UCH-1 (cell line): ENCODE measurements around a stretch of chr11.

DNA sequence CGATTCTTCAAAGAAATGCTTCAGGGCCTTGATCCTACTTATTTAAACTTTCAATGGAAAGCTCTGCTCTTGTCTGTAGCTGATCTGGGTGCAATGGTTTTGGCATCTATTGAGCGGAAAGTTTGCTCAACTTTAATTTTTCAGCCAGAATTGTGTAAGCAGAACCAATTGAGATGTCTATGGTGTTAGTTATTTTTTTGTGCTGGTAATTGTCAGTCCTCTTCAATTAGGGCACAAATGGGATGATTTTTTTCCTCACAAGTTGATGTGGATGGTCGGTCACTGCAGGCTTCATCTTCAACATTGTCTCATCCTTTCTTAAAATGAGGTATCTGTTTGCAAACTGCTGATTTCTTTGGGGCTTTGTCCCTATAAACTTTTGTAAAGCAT, 67.5 kb downstream of the ADM start:
- RRBS, result no CpG with 5 or more reads among the region's 3 CpGs

- RRBS, result no CpG with 5 or more reads among the region's 5 CpGs
These were observed 66.6 kb upstream of the AMPD3 start for GRCh38 chr11:10388453-10388963.

GRCh38 chr11:10406895-10407420, 48.1 kb upstream of the AMPD3 start:
- RRBS, result no CpG with 5 or more reads among the region's 4 CpGs

DNA sequence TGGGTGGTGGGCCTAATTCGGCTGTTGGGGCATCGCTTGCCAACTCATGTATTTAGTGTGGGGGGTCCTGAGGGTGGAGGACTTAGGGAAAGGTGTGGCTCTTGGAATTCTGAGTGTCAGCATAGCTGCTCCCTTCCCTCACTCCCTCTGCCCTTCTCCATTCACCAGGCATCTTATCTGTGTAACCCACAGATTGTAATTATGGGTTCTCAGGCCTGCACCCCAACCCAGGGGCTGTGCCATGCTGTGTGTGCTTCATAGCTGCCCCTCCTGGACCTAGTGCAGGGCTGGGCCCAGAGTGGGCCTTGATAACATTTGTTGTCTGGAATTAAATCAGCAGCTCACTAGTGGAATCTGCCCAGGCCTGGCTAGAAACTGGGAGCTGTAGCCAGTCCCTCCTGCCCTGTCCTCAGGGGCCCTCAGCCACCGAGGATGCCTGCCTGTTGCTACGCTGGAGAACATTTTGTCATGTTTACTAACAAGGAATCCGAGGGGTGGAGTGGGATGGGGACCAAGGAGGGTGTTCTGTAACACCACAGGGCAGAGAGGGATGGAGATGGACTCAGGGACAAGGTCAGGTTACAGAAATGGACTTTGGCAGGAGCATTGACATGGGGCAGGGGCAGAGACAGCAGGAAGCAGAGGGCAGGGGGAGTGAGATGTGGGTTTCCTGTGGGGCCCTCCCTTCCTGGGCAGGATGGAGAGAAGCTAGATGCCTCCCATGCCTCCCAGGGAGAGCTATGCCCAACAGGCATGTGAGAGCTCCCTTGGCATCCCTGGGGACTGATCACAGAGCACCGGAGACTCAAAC, 46.0 kb upstream of the AMPD3 start:
- RRBS, result no CpG with 5 or more reads among the region's 6 CpGs

DNA sequence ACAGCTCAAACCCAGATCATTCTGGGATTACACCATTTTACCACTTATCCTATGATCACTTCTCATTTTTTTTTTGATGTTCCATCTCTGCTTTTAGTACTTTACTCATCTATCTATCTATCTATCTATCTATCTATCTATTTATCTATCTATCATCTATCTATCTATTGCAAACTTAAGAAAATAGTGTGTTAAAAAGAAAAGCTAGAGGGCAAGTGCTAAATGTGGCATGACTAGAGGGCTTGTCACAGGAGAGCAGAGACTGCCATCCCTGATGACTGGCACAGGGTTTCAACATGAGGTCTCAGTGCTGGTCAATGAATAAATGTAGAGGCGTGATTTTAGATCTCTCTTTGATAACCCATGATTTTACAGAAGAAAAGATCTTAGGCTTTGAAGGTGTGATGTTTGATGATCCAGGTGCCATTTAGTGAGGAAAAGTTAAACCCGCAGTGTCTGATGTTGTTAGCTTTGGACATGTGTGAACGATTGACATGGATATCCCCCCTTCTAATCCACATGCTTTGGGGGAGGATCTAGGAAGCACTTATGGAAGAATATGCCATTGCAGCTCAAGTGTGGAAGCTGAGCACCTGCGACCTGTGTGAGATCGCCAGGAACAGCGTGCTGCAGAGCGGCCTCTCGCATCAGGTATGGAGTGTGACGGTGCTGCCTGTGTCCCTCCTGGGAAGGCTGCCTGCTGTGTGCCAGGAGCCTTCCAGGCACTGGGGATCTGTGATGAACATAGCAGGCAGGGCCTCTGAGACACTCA, 36.8 kb downstream of the RNF141 start:
- RRBS, result no CpG with 5 or more reads among the region's 9 CpGs

DNA sequence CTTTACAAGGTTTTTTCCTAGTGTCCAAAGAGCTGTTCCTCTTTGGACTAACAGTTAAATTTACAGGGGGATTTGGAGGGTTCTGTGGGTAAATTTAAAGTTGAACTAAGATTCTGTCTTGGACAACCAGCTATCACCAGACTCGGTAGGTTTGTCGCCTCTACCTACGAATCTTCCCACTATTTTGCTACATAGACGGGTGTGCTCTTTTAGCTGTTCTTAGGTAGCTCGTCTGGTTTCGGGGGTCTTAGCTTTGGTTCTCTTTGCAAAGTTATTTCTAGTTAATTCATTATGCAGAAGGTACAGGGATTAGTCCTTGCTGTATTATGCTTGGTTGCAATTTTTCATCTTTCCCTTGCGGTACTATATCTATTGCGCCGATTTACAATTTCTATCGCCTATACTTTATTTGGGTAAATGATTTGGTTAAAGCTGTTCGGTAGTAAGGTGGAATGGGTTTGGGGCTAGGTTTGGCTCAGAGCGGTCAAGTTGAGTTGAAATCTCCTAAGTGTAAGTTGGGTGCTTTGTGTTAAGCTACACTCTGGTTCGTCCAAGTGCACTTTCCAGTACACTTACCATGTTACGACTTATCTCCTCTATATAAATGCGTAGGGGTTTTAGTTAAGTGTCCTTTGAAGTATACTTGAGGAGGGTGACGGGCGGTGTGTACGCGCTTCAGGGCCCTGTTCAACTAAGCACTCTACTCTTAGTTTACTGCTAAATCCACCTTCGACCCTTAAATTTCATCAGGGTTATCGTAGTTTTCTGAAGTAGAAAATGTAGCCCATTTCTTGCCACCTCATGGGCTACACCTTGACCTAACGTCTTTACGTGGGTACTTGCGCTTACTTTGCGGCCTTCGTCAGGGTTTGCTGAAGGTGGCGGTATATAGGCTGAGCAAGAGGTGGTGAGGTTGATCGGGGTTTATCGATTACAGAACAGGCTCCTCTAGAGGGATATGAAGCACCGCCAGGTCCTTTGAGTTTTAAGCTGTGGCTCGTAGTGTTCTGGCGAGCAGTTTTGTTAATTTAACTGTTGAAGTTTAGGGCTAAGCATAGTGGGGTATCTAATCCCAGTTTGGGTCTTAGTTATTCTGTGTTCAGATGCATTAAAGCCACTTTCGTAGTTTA, 31.9 kb downstream of the RNF141 start:
- RRBS, result no CpG with 5 or more reads among the region's 33 CpGs

DNA sequence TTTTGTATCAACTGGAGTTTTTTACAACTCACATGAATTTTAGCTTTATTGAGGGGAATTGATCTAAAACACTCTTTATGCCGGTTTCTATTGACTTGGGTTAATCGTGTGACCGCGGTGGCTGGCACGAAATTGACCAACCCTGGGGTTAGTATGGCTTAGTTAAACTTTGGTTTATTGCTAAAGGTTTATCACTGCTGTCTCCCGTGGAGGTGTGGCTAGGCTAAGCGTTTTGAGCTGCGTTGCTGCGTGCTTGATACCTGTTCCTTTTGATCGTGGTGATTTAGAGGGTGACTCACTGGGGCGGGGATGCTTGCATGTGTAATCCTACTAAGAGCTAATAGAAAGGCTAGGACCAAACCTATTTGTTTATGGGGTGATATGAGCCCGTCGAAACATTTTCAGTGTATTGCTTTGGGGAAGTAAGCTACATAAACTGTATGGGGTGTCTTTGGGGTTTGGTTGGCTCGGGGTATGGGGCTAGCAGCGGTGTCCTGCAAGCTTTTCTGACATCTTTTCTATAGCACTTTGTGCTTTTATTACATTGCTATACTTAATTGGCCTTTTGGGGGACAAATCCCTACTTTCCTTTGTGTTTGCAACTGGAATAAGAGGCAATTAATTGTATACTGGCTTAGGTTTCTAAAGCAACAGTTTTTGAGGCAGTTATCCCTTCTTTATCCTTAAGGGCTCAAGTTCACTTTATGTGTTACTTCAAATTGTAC, 31.0 kb downstream of the RNF141 start:
- RRBS, result no CpG with 5 or more reads among the region's 15 CpGs

DNA sequence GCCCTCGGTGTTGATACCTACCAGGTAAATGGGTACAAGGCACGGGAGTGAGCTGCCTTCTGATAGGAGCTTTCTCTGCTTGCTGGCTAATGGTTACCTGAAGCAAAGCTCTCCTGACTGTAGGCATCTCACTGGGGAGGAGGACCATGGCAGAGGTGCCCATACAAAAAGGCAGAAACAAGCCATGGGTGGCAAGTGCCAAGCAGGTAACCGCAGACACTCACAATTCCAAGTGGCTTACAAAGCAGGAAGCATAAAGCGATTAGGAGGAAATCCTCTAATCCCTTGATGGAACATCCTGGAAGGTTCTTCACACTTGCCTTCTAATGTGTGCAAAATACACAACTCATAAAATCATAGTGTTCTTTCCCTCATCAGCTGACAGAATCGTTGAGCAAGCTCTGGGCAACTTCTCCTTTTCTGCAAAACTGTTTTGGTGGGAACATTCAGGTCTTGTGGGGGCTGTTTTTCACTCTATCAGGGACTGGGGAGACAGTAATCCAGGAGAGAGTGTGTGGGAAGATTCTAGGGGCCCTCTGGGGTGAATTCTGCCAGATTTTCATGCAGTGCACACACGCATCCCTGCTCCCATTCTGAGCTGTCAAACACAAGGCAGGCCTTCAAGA, 53.4 kb downstream of the IRAG1 start:
- RRBS, result no CpG with 5 or more reads among the region's 6 CpGs

- RRBS, result no CpG with 5 or more reads among the region's 1 CpG
These were observed 39.3 kb downstream of the IRAG1 start for GRCh38 chr11:10654302-10654700.

GRCh38 chr11:10669096-10669644, 24.4 kb downstream of the IRAG1 start:
- RRBS, result no CpG with 5 or more reads among the region's 3 CpGs

- RRBS, result no CpG with 5 or more reads among the region's 7 CpGs
These were observed 3.4 kb downstream of the IRAG1 start for GRCh38 chr11:10690141-10690614.

DNA sequence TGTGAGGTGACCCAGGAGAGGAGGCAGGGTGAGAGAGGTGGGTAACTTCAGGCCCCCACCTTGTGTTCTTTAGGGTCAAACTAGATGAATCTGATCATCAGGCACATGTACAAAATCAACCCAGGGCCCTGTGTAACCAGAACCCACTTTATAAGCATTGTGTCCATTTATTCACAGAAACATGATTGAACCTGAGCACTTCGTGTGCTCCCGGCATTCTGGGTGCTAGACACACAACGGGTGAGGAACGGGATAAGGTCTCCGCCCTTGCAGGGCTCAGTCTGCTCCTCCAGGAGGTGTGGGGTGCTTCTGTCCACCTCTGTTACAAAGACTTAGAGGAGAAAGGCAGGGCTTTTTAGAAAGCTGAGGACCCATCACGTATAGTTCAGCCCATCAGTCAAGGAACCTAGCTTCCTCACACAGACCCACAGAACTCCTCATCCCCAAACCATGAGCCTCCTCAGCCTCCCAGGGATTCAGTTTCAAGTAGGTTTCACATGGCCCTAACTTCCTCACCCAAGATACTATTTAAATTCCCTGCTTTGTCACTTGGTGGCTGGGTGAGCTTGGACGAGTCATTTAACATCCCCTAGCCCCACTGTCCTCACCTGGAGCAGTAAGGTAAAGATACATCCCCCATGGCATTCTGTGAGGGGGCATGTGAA, 2.4 kb downstream of the IRAG1 start:
- RRBS, result no CpG with 5 or more reads among the region's 7 CpGs

GRCh38 chr11:10771473-10771894, 20.4 kb downstream of the CTR9 start:
- RRBS, result no CpG with 5 or more reads among the region's 1 CpG

DNA sequence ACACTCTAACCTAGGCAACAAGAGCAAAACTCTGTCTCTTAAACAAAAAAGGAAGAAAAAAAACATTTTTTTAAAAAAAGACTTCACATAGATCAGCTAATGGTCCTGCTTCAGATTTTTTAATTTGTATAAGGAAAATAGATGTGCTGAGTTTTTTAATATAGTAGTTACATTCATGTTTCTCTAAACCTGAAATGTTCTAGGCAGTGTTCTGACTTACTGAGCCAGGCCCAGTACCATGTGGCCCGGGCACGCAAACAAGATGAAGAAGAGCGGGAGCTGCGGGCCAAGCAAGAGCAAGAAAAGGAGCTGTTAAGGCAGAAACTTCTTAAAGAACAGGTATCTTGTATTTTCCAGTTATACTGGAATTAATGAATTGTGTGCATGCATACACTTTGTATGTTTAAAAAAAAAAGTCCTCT, 21.3 kb downstream of the CTR9 start:
- RRBS, result no CpG with 5 or more reads among the region's 4 CpGs

DNA sequence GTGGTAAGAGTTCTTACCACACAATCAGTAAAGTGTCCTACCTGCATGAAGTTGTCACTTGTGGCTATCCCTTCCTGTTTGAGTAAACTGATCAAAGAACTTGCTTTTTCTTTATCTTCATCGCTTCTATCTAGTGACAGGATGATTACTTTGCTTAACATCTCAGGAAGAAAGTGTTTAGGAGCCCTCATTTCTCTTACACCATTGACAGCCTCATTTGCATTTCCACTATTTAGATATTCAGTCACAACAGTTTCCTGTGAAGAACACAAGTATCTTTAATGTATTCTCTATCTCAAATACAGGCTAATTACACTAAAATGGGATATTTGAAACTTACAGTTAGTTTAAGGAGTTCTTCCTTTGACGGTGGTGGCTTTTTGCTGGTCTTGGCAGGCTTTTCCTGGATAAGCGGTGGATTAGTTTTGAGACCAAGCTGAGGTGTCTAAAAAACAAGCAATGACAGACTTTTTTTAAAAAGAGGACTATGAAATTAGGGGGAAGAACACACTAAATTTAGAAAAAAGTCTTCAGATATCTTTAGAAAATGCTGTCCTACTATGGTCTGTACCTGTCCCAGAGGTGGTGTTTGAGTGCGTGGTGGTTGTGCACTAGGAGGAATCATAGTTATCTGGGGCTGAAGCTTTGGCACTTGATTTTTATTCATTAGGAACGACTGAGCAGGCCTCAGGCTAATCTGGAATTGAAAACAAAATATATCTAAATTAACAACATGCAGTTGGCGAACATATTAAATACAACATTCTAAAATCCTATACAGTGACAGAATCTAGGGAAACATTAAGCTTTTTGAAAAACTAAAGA, 8.1 kb downstream of the EIF4G2 start:
- RRBS, result no CpG with 5 or more reads among the region's 6 CpGs

- RRBS, result 2% methylated on average over 5 of the region's 65 CpGs
These were observed 712 bp upstream of the ZBED5 start for GRCh38 chr11:10858167-10859363.

GRCh38 chr11:11171205-11171762, 181.8 kb downstream of the CSNK2A3 start:
- RRBS, result no CpG with 5 or more reads among the region's 4 CpGs

- RRBS, result no CpG with 5 or more reads among the region's 5 CpGs
These were observed 39.2 kb downstream of the CSNK2A3 start for GRCh38 chr11:11313806-11314270.

DNA sequence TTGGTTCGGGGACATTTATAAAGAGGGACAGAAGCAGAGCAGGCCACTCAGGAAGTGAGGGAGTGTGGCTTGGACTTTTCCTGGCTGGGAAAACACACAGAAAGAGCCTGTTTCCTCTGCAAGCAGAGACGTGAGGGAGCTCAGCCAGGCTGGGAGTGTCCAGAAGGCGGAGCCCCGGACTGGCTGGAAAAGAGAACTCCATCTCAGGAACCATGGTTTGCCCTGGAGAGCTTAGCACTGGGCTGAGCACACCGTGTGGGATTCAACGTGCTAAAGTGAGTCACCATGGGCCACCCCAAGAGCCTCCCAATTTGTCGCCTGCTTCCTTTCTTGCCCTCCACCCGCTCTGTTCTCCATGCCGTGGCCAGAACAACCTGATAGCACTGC, 51.9 kb downstream of the GALNT18 start:
- RRBS, result no CpG with 5 or more reads among the region's 9 CpGs

- RRBS, result no CpG with 5 or more reads among the region's 9 CpGs
These were observed 42.7 kb downstream of the DKK3 start for GRCh38 chr11:11965661-11966186.